Parietal lobe (tissue), 2 donors: ENCODE results near the genes SERPINB1 and FAM50B.

DNA sequence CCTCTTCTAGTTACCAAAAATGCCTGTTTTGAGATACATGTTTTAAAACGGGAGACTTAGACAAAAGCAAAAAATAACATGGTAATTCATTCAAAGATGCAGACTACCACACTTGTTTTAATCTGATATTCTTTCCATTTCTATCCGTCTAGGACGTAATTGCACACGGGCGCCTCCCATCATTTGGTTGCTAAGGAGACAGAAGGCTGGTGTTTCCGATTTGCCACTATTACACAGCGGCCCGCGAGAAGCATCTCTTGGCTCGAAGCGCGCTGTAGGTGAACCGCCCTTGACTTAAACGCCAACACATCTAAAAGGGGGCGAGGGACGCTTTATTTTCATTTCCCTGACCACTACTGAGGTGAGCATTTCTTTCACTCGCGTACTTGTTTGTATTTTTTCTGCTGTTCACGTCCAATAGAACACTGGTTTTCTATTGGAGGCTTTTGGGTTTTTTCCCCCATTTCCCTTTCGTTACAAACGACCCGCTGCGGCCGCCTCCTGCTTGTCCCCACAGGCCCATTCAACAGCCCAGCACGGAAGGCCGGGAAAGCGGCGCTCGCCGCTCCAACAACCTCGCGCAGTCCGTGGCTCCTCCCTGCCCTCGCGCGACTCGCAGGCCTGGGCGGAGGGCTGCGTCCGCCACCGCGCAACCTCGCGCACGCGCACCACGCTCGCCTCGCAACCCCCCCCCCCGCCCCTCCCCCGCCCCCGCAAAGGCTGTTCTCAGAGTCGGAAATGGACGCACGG lies 520 bp upstream of the WRNIP1 start:
- RAMPAGE, long total RNA, result no peak

GRCh38 chr6:2840923-2842322 lies at the start of gene SERPINB1:
TSS of gene SERPINB1 (minus strand) at chr6:2841863.
- RAMPAGE, long total RNA, result no peak

DNA sequence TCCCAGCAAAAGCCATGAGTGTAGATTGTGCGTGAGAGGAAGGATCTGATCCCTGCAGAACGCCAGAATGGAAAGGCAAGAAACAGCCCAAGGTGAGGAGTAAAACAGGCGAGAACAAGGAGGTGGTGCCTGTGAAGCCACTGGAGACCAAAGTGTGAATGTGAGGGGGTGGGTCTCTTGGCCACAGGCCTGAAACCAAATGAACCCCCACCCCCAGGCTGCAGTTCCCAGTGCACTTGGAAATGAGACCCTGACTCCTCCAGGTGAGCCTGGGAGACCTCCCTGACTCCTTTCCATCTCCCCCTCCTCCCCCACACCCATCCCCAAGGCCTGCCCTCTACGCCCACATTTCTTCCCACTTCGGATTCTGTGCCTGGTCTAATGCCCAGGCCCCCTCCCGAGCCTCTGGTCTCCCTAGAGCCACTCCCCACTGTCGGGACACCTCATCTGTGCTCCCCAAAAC lies 1.7 kb downstream of the SERPINB9 start:
- RAMPAGE, long total RNA, result no peak

- RAMPAGE, long total RNA, result no peak
These were observed 28.1 kb downstream of the SERPINB6 start for GRCh38 chr6:2943245-2943659.

DNA sequence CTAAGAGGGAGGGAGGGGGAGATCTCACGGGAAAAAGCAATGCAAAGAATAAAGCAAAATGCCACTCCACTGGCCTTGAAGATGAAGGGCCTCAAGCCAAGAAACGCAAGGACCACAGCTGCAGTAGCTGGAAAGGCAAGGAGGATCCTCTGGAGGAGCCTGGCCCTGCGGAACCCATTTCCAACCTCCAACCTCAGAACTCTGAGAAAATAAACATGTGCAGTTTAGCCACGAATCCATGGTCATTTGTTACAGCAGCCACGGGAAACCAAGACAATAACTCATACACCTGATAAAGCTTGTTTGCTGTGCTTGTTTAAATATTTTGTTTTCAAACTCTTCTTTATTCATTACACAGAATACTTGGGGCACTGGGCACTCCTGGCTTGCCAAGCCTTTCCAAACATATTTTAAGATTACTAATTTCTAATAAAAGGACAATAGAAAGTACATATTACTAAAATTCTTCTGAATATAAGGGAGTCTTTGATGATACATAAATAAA lies 10.4 kb downstream of the SERPINB6 start:
- RAMPAGE, long total RNA, result no peak

DNA sequence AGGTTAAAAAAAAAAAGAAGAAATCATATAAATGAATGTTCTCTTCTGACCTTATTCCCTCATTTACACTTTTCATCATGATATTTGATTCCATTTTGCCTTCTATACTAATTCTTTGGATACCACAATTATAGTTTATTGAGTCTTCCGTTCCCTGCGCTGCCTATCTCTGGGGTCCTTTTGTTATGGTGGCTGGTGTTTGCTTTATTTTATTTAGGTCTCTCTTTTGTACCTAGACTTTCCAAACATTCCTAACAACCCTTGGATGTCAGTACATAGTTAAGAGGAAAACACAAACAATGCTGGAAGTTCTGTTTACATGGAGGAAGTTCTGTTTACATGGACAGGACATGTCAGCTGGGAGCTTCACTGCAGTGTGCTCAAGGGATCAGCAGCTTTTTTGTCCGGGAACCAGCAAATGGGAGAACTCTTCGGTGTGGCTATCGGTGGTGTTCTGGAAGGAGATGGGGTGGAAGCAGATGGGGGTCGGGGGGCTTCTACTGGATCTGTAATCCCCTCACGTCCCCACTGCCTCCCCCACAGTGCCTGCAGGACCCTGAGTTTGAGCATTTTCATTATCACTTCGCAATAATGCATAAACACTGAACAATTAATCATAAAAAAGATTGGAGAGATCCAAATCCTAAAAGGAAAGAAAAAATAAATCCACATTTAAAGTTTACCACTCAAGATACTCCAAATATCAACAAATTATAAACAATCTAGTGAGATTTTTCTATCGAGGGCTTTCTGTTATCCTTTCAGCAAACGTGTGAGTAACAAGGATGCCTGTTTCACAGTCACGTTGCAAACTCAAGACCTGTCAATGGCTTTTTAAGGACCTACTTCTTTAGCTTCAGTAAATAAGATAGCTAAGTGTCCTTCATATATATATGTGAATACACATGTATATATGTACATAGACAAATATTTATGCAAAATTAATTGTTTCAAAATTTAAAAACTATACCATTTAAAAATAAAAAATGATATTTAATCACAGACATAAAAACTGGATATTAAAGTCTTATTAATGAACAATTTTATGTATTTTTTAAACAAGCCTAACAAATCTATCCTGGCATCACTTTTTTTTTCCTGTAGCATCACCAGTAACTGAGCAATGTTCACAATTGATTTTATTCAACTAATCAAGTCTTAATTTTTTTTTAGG lies 2.5 kb downstream of the SERPINB6 start:
- RAMPAGE, long total RNA, result no peak

GRCh38 chr6:3105309-3106060 lies 13.0 kb upstream of the BPHL start:
- RAMPAGE, long total RNA, result no peak

DNA sequence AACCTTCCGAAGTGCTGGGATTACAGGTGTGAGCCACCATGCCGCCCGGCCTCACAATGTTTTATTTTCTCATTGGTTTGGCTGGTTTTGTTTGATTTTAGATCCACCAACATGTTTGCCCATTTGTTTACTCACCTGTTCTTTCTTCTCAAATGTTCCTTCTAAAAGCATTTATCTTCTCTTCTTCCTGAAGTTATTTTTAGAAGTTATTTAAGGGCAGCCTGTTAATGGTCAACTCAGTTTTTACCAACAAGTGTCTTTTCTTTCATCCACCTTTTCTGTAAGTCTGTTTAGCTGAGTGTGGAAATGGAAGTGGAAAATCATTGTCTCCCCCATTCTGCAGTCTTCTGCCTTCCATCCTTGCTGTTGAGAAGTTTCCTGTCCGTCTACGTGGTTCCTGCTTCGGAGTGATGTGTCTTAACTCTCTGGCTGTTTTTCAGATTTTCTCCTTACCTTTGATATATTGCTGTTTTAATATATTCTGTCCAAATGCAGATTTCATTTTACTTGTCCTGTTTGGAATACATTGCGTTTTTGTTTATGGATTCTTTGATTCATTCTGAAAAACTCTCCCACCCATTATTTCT lies 16.6 kb downstream of the BPHL start:
- RAMPAGE, long total RNA, result no peak

DNA sequence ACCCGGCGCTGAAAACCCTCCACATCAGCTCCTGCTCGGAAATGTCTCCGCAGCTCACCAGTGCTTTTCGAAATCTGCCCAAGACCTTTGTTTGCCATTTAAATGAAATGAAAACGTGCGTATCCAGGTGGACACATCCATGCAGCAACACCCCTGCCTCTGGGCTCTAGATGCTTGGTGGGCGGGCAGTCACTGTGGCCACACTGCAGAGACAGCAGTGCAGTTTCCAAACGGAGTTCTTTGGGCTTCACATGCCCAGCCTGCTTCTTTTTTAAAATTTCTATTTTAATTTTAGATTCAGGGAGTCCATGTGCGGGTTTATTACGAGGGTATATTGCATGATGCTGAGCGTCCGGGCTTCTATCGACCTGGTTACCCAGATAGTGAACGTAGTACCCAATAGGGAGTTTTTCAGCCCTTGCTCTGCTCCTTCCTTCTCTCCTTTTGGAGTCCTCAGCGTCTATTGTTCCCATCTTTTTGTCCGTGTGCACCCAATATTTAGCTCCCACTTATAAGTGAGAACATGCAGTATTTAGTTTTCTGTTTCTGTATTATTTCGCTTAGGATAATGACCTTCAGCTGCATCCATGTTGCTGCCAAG lies 4.7 kb upstream of the TUBB2B start:
- RAMPAGE, long total RNA, result no peak

DNA sequence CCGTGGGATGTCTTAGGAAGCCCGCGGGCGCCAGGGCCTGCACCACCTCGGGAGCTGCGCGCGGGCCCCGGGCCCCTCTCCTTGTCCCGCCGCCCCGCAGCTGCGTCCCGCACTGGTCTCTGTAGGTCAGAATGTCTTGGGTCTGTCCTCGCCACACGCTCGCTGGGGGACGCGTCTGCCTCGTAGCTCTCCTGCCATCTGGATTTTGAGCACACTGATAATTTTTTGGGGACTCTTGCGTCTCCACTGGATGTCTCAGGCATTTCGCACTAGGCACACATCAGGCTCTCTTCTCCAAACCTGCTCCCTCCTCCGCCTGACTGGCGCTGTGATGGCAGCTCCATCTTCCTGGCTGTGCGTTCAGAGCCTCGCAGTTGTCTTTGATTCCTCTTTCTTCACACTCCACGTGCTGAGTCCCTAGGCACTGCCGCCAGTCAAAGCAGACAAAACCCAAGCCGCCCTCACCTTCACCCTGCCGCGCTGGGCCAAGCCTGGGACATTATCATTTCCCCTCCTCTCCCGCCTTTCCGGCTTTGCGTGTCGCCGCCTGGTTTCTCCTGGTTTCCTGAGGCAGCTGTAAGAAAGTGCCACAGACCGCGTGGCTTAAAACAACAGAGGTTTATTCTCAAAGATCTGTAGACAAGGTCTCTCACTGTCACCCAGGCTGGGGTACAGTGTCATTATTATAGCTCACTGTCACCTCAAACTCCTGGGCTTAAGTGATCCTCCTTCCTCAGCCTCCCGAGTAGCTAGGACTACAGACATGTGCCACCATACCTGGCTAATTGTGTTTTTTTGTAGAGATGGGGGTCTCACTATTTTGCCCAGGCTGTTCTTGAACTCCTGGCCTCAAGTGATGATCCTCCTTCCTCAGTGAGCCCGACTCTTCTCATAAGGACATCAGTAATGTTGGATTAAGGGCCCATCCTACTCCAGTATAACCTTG lies 848 bp downstream of the PSMG4 start:
- RAMPAGE, long total RNA, result no peak

GRCh38 chr6:3323901-3325042 lies 65.5 kb downstream of the PSMG4 start:
- RAMPAGE, long total RNA, result no peak

- RAMPAGE, long total RNA, result no peak
These were observed 81.5 kb downstream of the PSMG4 start for GRCh38 chr6:3340087-3340887.

DNA sequence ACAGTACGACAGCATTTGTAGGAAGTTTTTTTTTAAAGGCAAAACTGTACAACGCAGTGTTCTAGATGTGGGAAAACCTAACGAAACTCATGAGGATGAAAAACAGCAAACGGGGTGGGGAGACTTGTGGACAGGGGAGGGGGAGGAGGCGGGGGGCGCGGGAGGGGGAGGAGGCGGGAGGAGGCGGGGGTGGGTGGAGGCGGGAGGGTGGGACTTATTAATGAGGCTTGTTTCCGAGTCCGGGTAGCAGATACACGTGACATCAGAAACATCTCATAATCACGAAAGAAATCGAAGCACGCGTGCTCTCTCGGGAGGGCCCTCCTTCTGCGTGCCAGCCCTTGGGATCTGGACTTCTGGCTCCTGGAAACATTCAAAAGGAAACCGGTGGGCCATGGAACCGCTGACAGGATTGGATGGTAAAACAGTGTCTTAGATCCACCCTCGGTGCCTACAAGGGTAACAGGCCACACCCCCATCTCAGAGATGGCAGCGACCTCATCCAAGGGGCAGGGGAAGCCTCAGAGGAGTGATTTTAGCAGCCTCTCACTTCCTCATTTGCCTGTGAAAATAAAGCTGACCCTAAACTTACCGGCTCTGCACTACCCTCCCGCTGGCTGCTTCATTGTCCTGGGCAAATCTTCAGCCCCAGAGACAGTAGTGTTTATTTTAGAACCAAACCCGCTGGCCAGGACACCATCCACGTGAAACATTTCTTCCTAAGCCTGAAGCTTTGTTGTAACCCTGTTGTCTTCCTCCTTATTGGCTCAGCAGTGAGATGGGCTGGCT lies 97.4 kb downstream of the PSMG4 start:
- RAMPAGE, long total RNA, result no peak

- RAMPAGE, long total RNA, result no peak
These were observed 80.7 kb downstream of the SLC22A23 start for GRCh38 chr6:3375928-3376753.

GRCh38 chr6:3399290-3399855 lies 57.5 kb downstream of the SLC22A23 start:
- RAMPAGE, long total RNA, result no peak

DNA sequence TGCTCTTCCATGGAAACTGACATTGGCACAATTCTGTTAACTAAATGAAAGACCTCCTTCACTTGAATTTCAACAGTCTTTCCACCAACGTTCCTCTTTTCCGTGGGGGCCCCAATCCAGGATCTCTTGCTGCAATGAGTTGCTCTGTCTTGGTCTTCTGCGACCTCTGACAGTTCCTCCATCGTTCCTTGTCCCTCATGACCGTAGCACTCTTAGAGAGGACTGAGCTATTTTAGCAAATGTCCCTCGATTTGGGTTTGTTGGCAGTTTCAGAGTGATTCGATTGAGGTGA lies 20.0 kb downstream of the PXDC1 start:
- RAMPAGE, long total RNA, result no peak

- RAMPAGE, long total RNA, result no peak
These were observed 5.2 kb downstream of the PXDC1 start for GRCh38 chr6:3746230-3746866.

DNA sequence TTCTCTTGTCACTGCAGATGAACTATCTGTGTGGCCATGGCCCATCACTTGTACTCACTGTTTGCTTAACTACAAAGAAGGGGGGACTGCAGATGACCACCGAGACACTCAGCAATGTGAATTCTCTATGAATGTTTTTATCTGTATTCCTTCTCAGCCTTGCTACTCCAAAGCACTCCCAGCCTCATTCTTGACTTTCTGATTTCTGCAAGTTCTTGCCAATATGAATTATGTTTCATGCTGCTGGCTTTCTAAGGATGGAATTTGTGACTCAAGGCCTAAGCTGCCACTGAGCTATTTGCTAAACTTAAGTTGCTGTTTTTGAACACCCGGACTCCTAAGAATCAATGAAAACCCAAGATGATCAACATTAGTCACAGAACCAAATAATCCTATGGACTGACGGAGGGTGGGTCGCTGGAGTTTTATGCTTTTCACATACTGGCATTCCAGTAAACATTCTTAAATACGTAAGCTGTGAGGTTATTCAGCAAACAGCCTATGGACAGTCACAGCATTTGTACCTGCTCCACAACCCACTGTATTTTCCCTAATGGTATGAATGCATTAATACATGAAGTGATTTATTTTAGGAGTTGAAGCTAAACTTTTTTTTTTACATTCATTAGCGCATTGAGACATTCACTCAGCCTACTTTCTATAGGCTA lies 8.2 kb upstream of the PXDC1 start:
- RAMPAGE, long total RNA, result no peak

- RAMPAGE, long total RNA, result no peak
These were observed 36.1 kb upstream of the FAM50B start for GRCh38 chr6:3813012-3813626.

DNA sequence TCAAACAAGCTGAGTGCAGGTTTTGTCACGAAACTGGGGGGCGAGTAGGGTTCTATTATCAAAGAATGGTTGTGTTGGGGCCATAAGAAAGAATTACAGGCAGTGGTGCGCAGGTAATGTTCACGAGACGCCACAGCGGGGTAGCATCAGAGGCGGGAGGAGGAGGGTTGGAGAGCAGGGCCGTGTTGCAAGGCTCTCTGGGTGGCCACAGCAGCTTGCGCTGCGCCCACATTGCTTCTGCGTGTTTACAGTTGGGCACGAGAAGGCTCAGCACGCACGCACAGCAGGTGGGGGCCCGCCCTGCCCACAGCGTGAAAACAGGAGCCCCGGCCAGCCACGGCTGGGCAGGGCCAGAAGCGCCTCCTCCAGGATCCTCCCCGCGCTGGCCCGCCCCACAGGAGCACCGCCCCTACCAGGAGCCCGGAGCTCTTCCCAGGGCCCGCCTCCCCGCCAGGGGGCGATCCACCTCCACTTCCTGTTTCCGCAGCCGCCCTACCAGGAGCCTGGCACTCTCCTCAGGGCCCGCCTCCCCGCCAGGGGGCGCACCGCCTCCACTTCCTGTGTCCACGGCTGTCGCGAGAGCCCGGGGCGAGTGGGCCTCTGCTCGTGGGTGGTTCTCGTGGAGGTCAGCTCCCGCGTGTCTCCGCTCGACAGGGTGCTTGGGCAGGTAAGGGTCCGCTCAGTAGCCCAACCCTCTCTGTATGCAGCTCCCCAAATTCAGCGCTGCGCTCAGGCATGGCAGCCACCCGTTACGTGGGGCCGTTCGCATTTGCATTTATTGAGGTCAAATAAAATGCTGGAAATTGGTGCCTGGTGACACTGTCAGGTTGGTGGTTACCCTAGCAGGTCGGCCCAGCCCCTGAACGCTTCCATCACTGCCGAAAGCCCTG lies at the start of gene FAM50B:
FAM50B (plus strand) TSS at position 554 of the 890 bp plus-strand sequence.
- RAMPAGE, long total RNA, result no peak